Hematopoietic multipotent progenitor cell (in vitro differentiated cells): ENCODE results near the gene CDC14B.

- CAGE, long polyA plus RNA = no peak
Observed at GRCh38 chr9:96417647-96418028, 532 bp downstream of the ZNF367 start.

DNA sequence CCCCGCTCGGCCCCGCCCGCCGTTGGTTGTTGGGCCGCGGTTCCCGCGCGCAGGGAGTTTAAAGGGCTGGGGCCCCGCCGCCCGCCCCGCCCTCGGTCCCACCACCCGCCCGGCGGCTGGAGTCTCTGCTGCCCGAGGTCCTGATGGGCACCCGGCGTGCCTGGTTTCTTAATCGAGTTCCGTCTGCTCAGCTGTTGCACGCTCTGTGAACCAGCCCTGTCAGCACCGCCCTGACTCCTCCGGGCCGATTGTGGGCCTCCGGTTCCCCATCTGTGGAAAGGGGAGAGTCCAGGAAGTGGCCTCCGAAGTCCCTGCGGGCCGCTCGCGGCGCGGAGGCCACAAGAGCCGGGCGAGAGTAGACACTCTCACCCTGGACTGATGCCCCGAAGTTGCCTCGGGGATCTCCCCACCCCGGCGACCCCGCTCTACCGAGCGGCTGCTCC lies 648 bp upstream of the ZNF367 start:
- CAGE, long polyA plus RNA = no peak

GRCh38 chr9:96449832-96450023 lies 241 bp upstream of the HABP4 start:
- CAGE, long polyA plus RNA = no peak

GRCh38 chr9:96451115-96451673 lies 1.2 kb downstream of the HABP4 start:
- CAGE, long polyA plus RNA = no peak

- CAGE, long polyA plus RNA = no peak
Observed at GRCh38 chr9:96618240-96619029, 1.2 kb downstream of the CDC14B start.

DNA sequence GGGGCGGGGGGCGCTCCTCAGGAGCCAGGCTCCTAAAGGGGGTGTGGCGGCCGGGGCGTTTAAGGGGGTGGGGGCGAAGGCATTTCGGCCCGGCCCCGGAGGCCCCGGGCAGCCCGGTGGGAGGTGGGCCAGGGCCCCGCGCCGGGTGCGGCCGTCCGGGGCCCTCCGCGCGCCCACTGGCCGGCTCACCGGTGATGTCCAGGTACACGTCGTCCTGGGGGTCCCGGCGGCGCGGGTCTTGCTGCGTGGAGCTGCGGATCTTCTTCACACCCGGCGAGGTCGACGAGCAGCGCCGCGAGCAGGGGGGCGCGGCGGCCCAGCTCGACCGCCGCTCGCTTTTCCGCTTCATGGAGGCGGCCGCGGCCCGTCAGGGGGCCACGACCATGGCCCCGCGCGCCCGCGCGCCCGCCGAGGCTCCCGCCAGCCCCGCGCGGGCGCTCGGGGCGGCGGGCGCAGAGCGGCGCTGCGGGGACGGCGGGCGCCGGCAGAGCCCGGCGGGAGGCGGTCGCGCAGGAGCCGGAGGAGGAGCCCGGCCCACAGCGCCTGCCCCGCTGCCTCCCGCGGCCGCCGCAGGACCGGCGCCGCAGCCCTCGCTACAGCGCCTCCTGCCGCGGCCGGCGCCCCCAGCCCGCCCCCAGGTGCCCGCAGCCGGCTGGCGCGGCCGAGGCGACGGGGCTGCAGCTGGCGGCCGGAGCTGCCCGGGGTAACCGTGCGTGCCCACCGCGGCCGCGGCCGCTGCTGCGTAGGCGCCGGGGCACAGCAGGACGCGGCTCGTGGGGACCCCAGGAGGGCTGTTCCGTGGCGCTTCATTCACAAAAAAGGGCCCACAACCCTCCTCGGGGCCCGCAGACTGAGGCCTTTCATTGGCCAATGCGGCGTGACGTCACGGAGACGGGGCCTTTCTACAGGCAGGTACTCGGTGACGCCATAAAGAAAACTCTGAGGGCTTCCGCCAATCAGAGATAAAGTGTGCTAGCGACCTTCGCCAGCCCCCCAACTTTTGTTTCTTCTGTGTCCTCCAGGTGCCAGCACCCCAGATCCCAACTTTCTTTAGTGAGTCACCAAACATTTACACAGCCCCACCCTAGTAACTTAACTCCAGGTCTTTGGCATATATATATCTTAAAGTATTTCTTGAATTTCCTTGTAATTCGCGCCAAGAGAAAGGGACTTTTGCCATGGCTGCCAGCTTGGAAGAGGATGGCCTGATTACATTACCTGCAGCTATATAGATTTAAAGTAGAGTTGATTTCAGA lies at the start of gene CDC14B:
Gene CDC14B, minus strand, starts transcription at position 814 of the 1,256 bp plus-strand sequence.
- CAGE, long polyA plus RNA = no peak

GRCh38 chr9:96686379-96687544 lies 31.6 kb upstream of the PRXL2C start:
- CAGE, long polyA plus RNA = no peak

DNA sequence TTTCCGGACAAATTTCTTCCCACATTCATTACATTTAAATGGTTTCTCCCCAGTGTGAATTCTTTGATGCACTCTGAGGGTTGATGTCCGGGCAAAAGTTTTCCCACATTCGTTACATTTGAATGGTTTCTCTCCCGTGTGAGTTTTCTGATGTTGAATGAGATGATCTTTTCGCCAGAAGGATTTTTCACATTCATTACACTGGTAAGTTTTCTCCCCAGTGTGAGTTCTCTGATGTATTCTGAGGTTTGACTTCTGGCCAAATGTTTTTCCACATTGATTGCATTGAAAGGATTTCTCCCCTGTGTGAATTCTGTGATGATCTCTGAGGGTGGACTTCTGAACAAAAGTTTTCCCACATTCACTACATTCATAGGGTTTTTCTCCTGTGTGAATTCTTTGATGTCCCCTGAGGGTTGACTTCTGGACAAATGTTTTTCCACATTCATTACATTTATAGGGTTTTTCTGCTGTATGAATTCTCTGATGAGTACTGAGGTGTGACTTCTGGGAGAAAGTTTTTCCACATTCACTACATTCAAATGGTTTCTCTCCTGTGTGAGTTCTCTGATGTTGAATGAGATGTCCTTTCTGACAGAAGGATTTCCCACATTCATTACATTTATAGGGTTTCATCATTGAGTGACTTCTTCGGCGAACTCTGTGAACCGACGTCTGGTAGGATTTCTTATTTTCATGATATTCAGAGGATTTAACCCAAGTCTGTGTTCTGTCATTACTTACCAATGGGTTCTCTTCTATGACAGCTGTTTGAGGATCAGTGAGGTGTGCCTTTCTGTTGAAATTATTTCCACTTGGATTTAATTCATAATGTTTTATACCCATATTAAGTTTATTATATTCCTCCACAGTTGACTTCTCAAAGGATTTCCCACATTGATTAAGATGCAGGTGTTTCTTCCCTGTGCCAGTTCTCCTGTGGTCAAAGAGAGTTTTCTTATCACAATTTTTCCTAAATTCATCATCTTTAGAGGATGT lies 18.6 kb downstream of the ZNF510 start:
- CAGE, long polyA plus RNA = no peak

- CAGE, long polyA plus RNA = no peak
Observed at GRCh38 chr9:96811685-96812553, 34.0 kb upstream of the ZNF510 start.

DNA sequence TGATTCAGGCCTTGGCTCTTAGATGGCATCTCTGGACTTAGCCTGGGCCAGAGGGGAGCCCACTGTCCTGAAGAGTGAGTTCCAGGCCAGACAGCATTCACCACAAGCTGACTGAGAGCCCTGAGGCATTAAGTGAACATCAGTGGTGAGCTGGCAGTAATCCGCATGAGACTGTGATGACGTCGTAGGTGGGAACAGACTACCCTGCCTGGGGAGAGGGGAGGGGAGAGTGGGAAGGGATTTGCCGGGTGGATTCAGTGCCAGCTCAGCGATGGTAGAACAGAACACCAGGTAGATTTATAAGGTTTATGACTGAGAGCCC lies 5.5 kb upstream of the ZNF782 start:
- CAGE, long polyA plus RNA = no peak

GRCh38 chr9:97329892-97330279 lies 22.4 kb downstream of the CCDC180 start:
- CAGE, long polyA plus RNA = no peak

DNA sequence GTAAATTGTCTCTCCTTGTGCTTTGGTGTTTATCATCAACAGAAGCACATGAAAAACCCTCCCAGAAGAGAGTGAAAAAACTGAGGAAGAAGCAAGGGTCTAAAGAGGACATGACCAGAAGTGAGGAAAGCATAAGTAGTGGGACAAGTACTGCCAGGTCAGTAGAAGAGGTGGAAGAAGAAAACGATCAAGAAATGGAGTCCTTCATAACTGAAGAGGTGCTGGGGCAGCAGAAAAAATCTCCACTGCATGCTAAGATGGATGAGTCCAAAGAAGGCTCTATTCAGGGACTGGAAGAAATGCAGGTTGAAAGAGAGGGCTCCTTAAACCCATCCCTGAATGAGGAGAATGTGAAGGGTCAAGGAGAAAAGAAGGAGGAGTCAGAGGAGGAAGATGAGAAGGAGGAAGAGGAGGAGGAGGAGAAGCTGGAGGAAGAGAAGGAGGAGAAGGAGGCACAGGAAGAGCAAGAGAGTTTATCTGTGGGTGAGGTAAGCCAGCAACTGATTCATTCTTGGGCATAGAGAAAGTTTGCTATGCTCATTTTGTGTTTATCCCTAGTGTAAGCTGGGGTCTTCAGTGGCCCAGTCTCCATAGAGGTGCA lies 22.9 kb downstream of the CCDC180 start:
- CAGE, long polyA plus RNA = no peak

- CAGE, long polyA plus RNA = no peak
Observed at GRCh38 chr9:97386919-97387447, 24.9 kb upstream of the TDRD7 start.

DNA sequence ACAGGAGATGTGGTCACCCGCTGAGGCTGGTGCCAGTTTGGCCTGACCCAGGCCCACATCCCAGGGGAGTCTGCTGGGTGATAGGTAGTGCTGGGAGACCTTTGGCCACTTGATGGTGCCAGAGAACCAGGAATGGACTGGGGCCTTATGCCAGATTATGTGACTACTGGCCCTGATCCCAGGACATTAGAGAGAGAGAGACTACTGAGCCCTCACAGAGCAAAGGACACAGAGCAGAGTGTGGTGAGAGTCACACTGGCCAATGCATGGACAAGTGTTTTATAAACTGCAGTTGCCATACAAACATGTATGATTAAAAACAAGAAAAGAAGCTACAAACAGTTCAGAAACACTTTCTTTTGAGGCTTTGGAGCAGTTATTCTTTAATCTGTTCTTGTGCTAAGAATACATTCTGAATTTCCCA lies 32.8 kb upstream of the TMOD1 start:
- CAGE, long polyA plus RNA = no peak

- CAGE, long polyA plus RNA = no peak
Observed at GRCh38 chr9:97501342-97501575, 207 bp upstream of the TMOD1 start.

DNA sequence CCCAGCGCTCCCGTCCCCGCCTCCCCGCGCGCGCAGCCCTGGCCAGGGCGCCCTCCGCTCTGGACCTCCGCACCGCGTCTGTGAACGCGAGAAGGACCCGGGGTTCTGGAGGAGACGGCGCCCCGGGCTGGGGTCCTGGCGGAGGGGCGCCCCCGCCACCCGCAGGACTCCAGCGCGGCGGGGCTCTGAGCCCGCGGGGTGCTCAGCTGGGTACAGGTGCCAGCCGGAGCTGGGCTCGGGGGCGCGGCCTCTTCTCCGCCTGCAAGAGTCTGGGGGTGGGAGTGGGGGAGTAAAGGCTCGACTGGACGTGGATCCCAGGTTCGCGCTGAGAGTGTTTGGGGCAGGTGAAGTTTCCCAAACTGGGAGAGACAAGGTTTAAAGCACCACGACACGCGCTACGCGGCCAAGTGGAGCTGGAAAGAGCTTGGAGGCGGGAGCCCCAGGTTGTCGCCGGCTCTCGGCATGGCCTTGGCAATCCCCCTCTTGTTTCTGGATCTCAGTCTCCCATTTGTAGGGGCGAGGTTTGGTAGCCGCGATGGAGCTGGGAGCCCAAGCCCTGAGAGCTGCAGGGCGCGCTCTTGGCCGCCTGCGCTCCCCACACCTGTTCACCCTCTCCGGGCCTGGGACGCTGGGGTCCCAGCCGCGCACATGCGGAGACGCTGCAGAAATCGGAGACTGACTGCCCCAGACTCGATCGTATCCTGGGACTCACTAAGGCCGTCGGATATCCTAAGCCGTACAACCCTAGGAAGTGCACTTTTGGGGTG lies 719 bp downstream of the TMOD1 start:
- CAGE, long polyA plus RNA = no peak

GRCh38 chr9:97529237-97530066 lies 28.0 kb downstream of the TMOD1 start:
- CAGE, long polyA plus RNA = no peak

DNA sequence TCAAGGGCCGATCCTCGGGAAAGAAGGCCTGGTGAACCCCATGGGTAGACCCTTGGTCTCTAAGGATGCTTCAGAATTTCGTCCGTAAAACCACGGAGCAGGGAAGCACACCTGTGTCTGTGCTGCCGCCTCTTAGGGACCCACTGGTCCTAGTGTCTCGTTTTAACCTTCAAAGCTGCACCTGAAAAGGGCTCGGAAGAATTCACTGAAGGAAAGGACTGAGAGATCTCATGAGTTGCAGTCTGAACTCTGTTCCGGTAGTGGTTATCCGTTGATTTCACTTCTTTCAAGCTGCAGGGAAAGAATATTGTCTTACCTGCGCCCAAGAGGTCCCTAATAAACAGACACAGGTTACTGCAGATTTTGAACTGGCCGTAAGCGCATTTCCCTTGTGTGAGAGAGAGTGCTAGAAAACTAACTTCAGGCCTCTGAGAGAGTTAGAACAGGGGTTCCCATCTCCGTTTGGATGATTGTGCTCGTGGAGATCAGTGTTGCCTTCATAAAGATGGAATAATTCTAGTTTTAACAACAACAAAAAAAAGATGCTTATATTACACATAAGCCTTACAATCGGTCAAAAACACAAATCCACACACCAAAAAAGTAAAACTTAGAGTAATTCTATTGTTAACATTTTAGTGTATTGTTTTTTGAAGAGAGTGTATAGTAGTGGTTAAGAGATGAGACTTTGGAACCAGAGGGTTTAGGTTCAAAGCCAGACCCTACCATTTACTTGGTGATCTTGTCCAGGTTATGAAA lies 674 bp downstream of the NCBP1 start:
- CAGE, long polyA plus RNA = no peak

- CAGE, long polyA plus RNA = no peak
Observed at GRCh38 chr9:98037447-98037817, 19.1 kb upstream of the NANS start.

- CAGE, long polyA plus RNA = no peak
Observed at GRCh38 chr9:98053966-98055148, 2.2 kb upstream of the NANS start.